Gastroesophageal sphincter (tissue), 4 donors: ENCODE results near the genes IKBKE and EIF2D.

- PRO-cap: no peak
- RAMPAGE, long total RNA, 4 experiments: no peak in any of the 4 experiments
Observed at GRCh38 chr1:205936243-205936712, 7.0 kb downstream of the SLC26A9 start.

DNA sequence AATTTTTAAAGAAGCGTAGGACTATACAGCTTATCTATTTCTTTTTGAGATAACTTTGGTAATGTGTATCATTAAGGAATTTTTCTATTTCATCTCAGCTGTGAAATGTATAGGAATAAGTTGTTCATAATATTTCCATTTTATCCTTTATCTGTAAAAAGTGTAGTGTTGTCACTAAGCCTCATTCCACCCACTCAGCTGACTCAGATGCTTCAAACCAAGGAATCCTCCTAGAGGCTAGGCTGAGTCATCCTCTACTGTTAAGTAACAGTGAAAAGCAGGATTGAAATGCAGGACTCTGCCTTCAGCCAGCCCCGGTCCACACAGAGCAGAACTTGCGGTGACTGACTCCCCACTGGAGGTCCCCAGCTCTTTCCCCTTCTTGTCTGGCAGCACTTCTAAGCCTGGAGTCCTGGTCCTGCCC, 1.9 kb downstream of the RAB7B start:
- PRO-cap: no peak
- RAMPAGE, long total RNA, 4 experiments: no peak in any of the 4 experiments

DNA sequence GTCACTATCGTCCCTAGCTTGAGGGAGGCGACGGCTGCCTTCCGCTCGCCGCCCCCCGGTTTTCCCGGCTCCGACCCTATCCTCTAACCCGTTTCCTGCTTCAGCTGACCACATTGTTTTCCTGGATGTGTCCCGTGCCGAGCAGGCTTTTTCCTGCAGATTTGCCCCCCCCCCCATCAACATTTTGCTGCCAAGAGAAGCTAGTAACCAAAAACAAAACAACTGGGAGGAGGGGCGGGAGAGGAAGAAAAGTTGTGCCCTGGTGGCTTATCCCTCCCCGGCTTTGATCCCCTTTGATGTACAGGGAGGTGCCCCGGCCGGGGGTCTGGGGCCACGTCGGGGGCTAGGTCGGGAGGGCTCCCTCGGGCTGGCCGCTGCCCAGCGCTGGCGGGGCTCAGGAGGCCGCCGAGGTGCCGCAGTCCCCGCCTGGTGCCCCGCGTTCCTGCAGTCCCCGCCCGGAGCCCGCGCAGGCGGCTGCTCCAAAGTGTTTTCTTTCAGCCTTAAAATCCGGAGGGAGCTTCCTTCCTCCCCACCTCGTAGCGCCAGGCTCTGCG, 1.5 kb downstream of the SRGAP2 start:
- PRO-cap: unidirectional peak, plus-strand start at position 418 of the sequence; unidirectional peak, minus-strand start at position 444 of the sequence
- RAMPAGE, long total RNA, 4 experiments: no peak in any of the 4 experiments

DNA sequence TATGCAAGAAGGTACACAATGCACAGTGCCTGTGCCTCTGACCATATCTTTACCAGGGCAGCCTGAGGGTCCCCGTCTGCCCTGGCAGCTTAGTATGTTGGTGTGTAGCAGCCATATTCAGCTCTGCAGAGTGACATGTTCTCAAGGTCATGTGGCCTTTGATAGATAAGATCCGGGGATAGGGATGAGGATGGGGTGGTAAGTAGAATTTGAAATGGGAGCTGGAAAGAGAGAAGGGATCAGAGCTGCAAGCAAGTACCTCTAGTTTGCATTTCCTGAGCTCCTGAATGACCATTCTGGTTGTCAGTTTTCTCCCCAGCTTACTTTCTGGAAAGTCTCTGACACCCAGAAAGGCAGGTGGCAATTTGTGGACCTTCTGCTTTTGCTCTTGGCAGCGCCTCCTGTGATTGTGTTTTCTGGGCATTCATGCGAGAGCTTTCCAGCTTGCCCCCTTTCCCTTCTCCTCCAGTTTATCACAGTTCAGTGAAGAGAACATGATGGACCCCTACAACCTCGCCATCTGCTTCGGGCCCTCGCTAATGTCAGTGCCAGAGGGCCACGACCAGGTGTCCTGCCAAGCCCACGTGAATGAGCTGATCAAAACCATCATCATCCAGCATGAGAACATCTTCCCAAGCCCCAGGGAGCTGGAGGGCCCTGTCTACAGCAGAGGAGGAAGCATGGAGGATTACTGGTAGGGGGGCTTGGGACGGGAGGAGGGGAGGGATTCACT, 24.5 kb upstream of the IKBKE start:
- PRO-cap: no peak
- RAMPAGE, long total RNA, 4 experiments: no peak in any of the 4 experiments

GRCh38 chr1:206458068-206459141, 11.9 kb upstream of the IKBKE start:
- PRO-cap: no peak
- RAMPAGE, long total RNA, 4 experiments: start-site peak on the plus strand in 1 of 4 experiments, at chr1:206458430-206458748 at its widest, 13 reads per replicate

GRCh38 chr1:206469608-206470723, at the start of gene IKBKE:
TSS of gene IKBKE (plus strand) at chr1:206470476.
- PRO-cap: unidirectional peak, plus-strand start at chr1:206470476
- RAMPAGE, long total RNA, 4 experiments: start-site peak on the plus strand in 3 of 4 experiments, at chr1:206470432-206470502 at its widest, 28 to 45 reads per replicate

DNA sequence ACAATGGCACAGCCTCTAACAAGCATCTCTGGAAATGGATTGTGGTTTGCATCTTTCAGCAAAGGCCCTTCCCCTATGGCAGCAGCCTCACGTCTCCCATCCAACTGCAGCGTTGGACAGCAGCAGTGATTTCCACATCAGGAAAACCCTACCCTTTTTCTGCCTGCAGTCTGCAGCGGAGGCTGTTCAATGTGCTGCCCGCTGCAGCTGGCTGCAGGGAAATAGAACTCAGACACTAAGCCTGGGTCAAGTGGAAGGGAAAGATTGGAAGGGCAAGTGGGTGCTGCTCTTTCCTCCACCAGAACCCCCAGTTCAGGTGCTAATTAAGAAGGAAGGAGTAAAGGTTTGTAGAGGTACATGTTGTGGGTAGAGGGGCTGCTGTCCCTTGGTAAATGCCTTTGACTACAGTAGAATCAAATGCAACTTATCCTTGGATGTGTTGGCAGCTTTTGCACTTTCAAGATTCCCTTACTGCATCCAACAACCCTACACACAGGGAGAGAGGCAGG, 1.8 kb downstream of the RASSF5 start:
- PRO-cap: no peak
- RAMPAGE, long total RNA, 4 experiments: no peak in any of the 4 experiments

GRCh38 chr1:206555384-206556136, 48.2 kb downstream of the RASSF5 start:
- PRO-cap: bidirectional peak, plus-strand start at chr1:206555817, minus-strand start at chr1:206555724
- RAMPAGE, long total RNA, 4 experiments: no peak in any of the 4 experiments

- PRO-cap: unidirectional peak, plus-strand start at chr1:206560239
- RAMPAGE, long total RNA, 4 experiments: no peak in any of the 4 experiments
Observed at GRCh38 chr1:206560075-206560417, 52.2 kb downstream of the EIF2D start.

GRCh38 chr1:206611741-206612879, at the start of gene EIF2D:
TSS of gene EIF2D (minus strand) at chr1:206612465.
- PRO-cap: bidirectional peak, plus-strand start at chr1:206612697, minus-strand start at chr1:206612473
- RAMPAGE, long total RNA, 4 experiments: start-site peak on the minus strand in 3 of 4 experiments, at chr1:206612445-206612464 at its widest, 62 to 82 reads per replicate

DNA sequence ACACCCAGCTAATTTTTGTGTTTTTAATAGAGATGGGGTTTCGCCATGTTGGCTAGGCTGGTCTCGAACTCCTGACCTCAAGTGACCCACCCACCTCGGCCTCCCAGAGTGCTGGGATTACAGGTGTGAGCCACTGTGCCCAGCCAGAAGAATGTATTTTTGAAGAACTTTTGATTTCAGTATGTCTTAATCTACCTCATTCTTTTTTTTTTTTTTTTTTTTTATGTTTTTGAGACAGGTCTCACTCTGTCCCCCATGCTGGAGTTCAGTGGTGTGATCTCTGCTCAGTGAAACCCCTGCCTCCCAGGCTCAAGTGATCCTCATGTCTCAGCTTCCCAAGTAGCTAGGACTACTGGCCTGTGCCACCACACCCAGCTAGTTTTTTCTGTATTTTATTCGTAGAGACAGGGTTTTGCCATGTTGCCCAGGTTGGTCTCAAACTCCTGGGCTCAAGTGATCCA, 26.7 kb downstream of the MAPKAPK2 start:
- PRO-cap: no peak
- RAMPAGE, long total RNA, 4 experiments: no peak in any of the 4 experiments

- PRO-cap: no peak
- RAMPAGE, long total RNA, 4 experiments: no peak in any of the 4 experiments
Observed at GRCh38 chr1:206713807-206714412, 29.2 kb downstream of the MAPKAPK2 start.

DNA sequence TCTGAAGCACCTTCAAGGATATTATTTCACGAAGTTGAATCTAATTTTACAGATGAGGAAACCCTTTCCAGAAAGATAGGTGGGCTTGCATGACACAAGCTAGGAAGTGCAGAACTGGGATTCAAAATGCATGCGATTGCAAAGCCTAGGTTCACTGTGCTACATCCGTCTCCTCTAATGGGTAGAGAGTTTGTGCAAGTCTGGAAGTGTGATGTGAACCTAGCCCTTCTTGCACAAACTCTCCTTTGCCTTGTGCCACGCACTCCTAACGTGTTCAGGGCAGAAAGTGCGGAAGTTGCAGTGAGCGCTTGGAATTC, 40.2 kb downstream of the MAPKAPK2 start:
- PRO-cap: no peak
- RAMPAGE, long total RNA, 4 experiments: no peak in any of the 4 experiments

- PRO-cap: no peak
- RAMPAGE, long total RNA, 4 experiments: no peak in any of the 4 experiments
Observed at GRCh38 chr1:206728501-206729256, 41.9 kb upstream of the IL19 start.

- PRO-cap: no peak
- RAMPAGE, long total RNA, 4 experiments: no peak in any of the 4 experiments
Observed at GRCh38 chr1:206734713-206735712, 35.6 kb upstream of the IL19 start.

- PRO-cap: unidirectional peak, plus-strand start at chr1:206766654; unidirectional peak, plus-strand start at chr1:206766696
- RAMPAGE, long total RNA, 4 experiments: no peak in any of the 4 experiments
Observed at GRCh38 chr1:206766032-206766927, 4.3 kb upstream of the IL19 start.

GRCh38 chr1:206925293-206925834, 3.6 kb upstream of the FCMR start:
- PRO-cap: no peak
- RAMPAGE, long total RNA, 4 experiments: no peak in any of the 4 experiments

DNA sequence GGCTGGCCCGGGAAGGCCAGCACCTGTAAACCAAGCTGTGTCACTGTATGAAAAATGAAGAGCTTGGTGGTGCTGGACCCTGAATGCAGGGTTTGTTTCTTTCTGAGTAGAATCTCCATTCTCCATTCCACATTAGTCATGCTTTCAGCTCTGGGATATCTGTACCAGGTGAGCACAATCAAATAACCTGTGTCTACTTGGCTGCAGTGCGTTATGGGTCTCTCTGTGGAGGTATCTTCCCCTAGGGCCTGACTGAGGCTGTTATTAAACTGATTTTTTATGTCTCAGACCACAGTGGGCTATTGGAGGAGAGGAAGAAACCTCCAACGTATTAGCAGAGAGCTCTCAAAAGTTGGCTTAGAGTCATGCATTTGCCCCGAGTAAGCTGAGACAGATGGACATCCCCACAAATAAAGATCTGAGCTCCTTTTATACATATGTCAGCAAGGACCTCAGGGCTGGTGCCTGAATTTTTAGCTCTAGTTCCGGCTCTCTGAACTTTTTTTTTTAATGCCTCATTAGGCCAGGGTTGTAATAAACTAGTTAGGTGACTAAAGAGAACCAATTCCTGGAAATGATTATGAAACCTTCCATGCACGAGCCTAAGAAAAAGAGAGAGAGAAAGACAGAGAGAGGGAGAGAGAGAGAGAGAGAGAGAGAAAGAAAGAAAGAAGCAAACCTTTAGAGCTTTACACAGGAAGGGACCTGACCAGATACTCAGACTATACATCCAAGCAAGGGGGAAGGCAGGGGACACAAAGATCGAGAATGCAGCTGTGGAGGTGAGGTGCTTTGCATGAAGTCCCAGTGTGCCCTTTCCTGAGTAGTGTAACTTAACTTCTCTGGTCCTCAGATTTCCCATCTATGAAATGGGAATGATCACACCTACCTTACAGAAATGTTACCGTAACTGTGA, 8.3 kb upstream of the PIGR start:
- PRO-cap: no peak
- RAMPAGE, long total RNA, 4 experiments: no peak in any of the 4 experiments

GRCh38 chr1:207049168-207049797, 1.7 kb downstream of the YOD1 start:
- PRO-cap: no peak
- RAMPAGE, long total RNA, 4 experiments: no peak in any of the 4 experiments

GRCh38 chr1:207064648-207065287, 11.7 kb downstream of the PFKFB2 start:
- PRO-cap: no peak
- RAMPAGE, long total RNA, 4 experiments: no peak in any of the 4 experiments